ENCODE data around the gene EHBP1.

DNA sequence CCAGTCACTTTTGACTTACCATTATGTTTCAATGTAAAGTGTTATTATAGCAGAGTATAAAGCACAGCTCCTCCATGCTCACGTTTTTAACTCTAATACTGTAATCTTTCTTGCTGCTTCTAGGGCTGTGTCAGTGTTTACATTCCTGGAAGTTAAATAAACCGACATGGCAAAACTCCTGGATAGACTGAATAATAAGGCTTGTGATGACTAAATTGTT, 20.5 kb downstream of the BCL11A start:
- RRBS = no CpG with 5 or more reads among the region's 2 CpGs

GRCh38 chr2:60544004-60544569, 9.4 kb downstream of the BCL11A start:
- RRBS = no CpG with 5 or more reads among the region's 7 CpGs

DNA sequence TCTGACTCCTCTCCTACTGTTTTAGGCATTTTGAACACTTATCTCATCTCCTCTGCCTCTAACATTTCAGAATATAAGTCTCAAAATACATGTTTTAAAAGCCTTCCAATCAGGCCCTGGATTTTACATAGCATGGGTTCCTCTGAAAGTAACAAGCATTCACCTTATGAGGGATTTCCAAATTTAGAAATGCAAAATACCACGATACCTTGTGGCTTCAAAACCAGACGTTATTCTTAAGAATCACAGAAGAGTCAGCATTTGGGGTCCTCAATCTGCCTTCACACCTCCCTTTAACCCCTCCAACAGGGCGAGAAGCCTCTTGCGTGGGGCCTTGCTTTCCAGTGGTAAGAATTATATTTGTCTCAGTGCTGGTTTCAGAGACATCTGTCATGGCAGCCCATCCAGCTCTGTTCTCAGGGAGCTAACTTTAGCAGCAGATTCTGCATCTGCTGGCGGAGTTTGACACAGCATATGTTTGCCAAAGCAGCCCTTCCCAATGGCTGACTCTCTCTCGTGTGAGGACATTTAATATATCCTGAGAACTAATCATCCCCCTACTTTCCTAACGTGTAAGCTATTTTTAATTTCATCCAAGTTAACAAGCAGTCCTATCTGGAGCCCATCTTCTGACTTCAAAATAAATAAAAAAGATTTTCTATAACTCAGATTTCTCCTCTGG, 91.4 kb upstream of the BCL11A start:
- RRBS = no CpG with 5 or more reads among the region's 7 CpGs

DNA sequence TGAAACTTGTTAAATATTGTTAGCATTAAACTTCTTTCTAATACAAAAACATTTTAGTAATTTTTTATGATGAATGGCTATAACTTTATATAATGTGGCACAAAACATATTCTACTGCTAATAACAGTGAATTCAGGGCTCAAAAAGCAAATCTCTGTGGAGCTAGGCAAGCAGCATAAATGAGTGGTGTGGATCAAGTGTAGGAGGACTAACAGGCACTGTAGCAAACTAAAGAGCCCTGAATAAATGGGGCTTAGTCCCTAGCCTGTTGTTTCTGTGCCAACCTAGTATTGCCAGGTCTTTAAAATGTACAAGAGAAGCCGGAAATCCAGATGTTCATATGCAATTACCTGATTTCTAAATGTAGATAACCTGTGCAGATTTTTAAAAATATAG, 18.5 kb downstream of the REL start:
- RRBS = no CpG with 5 or more reads among the region's 1 CpG

DNA sequence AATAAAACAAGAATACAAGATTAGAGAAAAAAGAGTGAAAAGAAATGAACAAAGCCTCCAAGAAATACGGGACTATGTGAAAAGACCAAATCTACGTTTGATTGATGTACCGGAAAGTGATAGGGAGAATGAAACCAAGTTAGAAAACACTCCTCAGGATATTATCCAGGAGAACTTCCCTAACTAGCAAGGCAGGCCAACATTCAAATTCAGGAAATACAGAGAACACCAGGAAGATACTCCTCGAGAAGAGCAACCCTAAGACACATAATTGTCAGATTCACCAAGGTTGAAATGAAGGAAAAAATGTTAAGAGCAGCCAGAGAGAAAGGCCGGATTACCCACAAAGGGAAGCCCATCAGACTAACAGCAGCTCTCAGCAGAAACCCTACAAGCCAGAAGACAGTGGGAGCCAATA, 18.0 kb upstream of the PUS10 start:
- RRBS = no CpG with 5 or more reads among the region's 5 CpGs

- RRBS = no CpG with 5 or more reads among the region's 1 CpG
Observed at GRCh38 chr2:61041237-61041855, 23.3 kb upstream of the PUS10 start.

GRCh38 chr2:61178719-61179535, 16.9 kb downstream of the C2orf74 start:
- RRBS = no CpG with 5 or more reads among the region's 19 CpGs

DNA sequence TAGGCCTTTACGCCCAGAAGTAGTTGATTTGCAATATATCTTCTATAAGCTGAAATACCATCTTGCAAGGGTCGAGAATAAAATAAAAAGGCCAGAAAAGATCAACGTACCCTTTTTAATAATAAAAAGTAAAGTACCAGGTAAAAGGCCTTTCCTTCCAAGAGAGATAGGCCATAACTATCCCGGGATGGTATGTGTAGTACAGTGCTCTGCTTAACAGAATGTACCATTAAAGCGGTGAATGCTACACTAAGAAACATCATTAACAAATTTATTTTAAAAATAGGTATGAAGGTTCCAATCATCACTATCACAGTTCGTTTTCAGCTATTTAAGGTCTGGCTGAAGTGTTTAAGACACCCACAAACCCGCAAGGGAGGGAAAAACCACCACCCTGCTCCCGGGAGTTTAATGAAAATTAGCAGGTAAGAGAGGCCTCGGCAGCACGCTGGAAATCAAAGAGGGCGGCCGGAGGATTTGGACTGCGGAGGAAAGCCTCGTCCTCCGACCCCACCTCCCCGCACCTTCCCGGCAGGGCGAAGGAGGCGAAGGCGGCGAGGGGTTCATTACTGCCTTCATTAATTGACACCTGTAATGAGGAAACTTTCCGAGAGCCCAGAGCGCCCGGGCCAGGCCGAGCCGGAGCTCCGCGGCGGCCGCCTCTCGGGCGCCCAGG, 964 bp downstream of the USP34 start:
- RRBS = 1% methylated on average over 24 of the region's 32 CpGs

- RRBS = no CpG with 5 or more reads among the region's 2 CpGs
Observed at GRCh38 chr2:61706607-61706845, 147.3 kb downstream of the FAM161A start.

- RRBS = no CpG with 5 or more reads among the region's 6 CpGs
Observed at GRCh38 chr2:62213054-62213405, 17.1 kb downstream of the B3GNT2 start.

- RRBS = no CpG with 5 or more reads among the region's 11 CpGs
Observed at GRCh38 chr2:62441286-62442275, 64.4 kb downstream of the TMEM17 start.

DNA sequence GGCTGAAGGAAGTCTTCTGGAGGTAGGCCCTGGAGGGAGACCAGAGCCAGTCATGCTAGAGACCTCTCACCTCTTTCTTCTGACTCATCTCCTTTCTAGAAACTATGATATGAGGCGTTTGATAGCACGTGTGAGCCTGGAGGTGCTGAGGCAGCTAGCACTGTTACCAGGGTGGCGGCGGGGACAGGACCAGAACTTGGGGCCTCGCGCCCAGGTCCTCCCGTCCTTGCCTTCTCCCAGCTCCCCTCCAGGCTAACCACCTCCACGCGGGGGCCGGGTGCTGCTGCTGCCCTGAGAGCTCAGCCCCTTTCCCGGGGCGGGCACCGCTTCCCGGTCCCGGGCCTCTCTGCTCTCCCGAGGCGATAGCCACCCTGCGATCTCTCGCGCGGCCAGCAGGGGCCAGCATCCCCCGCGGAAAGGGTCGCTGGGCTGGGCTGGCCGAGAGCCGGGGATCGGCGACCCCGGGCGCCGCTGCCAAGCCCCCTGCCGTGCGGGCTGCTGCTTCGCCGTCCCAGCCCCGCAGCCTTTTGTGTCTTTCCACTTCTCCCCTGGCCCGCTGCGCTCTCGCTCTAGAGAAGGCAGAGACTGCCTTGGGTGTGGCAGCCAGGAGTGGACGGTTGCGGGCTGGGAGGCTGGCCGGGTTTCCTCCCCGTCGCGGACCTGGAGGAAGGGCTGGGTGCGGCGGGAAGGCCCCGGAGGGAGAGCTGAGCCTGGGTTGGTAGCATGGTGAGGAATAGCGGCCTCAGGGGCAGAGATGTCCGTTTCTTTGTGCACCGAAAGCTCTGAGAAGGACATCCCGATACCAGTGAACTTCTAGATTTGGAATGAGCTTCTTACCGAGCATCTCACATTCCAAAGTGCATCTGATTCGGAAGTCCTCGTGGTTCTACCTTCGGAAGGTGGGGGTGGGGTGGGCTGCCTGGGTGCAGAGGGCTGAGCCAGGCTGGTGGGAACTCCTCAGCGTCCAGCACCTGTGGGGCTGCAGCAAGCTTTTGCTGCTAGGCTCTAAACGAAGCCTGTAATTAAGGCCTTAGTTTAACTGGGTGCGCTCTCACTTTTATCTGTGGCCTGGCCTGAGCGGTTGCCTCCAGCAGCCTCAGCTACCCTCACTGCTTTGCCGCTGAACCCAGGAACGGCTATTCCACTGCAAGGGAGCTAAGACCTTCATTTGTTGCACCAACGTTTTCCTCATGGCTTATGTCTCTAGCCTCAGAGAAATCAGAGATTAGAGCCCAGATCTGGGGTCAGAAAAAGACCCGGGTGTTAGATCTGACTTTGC, 48.8 kb downstream of the TMEM17 start:
- RRBS = 2% methylated on average over 7 of the region's 64 CpGs

- RRBS = no CpG with 5 or more reads among the region's 2 CpGs
Observed at GRCh38 chr2:62506449-62506724, 392 bp upstream of the TMEM17 start.

DNA sequence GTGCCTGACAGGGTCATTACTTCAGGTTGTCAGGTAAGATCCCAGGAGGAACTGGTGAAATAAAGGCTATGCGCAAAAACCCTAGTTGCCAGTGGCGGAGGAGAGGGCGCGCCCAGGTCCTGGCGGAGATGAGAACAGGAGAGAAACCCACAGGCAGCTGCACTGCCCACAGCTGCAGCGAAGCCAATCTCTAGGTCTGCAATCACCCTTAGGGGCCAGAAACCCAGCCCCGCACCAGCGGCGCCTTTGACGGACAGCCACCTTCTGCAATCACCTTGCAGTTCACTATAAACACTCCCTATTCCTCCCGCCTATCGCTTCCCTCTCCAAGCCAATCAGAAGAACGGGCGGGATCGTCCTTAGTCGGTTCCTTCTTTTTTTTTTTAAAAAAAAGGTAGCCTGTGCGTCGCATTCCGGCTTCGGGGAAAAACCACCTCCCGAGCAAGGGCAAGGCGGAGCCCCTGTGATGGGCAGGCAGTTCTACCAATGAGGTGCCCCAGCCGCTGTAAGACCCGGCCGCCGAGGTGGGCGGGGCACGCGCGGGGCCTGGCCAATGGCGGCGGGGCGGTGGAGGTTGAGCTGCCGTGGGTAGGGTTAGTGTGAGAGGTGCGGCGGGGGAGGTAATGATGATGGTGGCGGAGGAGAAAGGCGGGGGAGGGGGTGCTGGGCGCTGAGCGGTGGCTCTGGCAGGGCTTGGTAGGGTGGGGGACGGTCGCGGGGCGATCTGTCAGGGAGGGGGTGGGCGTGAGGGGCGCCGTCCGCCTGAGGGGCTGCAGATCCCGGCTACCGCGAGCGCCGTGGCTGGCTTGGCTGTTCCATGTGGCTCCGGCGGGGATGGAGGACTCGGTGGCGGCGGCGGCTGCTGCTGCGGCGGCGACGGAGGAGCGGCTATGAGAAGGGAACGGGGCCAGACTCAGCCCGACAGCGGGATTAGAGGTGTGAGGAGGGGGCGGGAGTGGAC, at the start of gene EHBP1:
EHBP1 (plus strand) TSS at position 597 of the 961 bp plus-strand sequence.
- RRBS = 1% methylated on average over 11 of the region's 68 CpGs

- RRBS = no CpG with 5 or more reads among the region's 8 CpGs
Observed at GRCh38 chr2:62706534-62706780, 944 bp downstream of the EHBP1 start.

GRCh38 chr2:62711203-62712453, 6.1 kb downstream of the EHBP1 start:
- RRBS = no CpG with 5 or more reads among the region's 5 CpGs

GRCh38 chr2:63048042-63049286, 2.2 kb upstream of the OTX1 start:
- RRBS = 9% methylated on average over 14 of the region's 80 CpGs

GRCh38 chr2:63049296-63049643, 1.4 kb upstream of the OTX1 start:
- RRBS = no CpG with 5 or more reads among the region's 23 CpGs

GRCh38 chr2:63470453-63471361, 117.6 kb downstream of the WDPCP start:
- RRBS = no CpG with 5 or more reads among the region's 6 CpGs